Measurements from ENCODE around the genes EPG5 and ATP5F1A.

DNA sequence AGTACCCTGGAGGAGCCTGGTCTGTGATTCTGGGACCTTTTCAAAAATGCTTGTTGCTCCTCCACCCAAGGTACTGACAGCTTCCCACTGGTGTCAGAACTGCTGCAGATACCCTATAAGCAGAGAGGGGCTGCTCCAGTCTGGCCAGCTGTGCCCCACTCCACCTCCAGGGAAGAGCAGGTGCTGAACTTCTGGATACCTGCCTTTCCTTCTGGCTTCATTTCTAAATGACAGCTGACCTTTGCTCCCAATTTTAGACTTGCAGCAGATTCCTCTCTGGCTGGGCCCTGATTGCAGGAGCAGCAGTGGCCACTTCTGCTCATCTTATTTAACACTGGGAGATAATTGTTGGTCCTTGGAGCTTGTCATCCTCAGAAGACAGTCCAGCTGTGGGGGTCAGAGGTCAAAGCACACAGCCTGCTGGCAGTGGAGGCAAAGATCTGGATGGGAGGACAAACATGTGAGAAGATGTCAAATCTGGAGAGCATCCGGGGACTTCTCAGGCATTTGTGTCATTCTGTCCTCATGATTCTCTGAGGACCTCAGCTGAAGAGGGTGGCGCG, 38.9 kb downstream of the SETBP1 start:
- PRO-cap = no peak

- PRO-cap = no peak
Observed at GRCh38 chr18:44728255-44728789, 47.6 kb downstream of the SETBP1 start.

GRCh38 chr18:44731851-44732484, 51.3 kb downstream of the SETBP1 start:
- PRO-cap = no peak

DNA sequence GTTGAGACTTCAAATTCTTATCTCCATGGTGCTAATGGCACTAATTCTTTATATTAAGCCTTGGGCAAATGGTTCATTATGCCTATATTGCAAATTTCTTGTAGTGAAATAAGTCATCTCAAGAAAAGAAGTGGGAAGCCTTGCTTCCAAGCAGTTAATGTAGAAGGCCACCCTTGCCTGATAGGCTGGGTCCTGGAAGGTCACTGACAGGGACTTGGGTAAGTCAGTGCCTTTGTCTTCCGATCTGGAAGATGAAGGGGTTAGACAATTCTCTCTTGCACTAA, 103.1 kb downstream of the SETBP1 start:
- PRO-cap = no peak

DNA sequence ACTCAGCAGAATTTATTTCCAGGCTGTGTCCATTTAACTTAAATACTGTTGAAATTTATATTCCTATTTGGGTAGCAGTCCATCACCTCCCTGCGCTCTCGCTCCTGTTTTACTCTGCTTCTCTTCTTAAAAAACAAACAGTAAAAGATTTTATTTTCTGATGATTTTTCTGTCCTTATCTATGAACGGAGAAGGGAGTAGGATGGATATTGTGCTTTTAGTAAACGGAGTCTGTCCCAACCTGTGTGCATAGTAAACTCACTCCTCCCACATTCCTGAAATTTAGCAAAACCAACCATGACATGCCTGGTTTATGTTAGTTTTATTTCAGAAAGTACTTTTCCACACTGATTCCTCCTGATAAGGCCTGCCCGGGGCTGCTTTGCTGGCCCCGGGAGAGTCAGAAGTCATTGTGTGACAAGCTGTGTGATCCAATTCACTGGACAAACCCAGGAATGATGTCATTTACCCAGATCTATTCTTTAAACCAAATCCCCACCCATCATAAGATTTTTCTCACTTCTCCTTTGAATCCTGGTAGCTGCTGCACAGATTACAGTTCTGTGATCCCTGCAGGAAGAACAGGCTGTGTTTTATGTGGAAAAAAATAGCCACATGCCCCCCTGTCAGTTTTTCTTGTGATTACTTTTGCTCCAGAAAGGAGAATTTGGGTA, 109.0 kb downstream of the SETBP1 start:
- PRO-cap = bidirectional peak, plus-strand start at position 519 of the sequence, minus-strand start at position 412 of the sequence

DNA sequence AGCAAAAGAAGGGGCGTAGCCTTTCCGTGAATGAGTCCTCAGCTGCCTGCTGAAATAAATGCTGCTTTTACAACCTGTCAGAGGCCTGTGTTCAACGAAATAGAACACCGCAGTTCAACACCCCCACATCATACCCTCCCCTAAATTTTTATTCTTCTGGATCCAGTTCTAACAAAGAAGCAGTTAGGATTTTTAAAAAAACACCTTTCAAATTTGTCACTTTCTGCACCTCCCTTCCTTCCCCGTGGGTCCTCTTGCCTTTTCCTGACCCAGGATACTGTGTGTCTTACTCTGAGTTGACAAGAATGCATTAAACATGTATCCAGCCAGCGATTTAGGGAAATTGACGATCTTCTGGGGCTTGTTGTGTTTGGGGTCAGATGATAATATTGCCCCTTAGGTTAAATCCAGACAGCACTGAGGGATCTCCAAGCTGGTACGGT, 135.9 kb downstream of the SETBP1 start:
- PRO-cap = no peak

- PRO-cap = no peak
Observed at GRCh38 chr18:44917821-44918503, 237.3 kb downstream of the SETBP1 start.

DNA sequence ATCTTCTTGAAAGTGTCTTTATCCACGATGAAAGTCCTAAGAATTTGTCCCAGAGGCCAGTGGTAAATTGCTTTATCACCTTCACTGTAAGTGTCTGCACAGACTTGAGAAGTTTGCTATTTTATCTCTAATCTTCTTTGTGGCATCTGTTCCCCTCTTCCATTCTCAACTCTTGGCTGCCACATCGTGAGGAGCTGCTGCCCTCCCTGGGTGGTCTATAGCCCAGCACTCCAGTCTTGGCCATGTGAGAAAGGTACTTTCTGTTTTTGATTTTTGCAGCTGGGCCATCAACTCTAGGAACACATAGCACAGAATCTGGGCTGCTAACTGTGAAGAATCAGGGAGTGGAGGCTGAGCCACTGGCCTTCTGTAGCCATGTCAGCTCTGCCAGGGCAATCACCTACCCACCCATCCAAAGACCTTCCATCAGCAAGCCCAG, 45.5 kb downstream of the SLC14A2 start:
- PRO-cap = no peak

DNA sequence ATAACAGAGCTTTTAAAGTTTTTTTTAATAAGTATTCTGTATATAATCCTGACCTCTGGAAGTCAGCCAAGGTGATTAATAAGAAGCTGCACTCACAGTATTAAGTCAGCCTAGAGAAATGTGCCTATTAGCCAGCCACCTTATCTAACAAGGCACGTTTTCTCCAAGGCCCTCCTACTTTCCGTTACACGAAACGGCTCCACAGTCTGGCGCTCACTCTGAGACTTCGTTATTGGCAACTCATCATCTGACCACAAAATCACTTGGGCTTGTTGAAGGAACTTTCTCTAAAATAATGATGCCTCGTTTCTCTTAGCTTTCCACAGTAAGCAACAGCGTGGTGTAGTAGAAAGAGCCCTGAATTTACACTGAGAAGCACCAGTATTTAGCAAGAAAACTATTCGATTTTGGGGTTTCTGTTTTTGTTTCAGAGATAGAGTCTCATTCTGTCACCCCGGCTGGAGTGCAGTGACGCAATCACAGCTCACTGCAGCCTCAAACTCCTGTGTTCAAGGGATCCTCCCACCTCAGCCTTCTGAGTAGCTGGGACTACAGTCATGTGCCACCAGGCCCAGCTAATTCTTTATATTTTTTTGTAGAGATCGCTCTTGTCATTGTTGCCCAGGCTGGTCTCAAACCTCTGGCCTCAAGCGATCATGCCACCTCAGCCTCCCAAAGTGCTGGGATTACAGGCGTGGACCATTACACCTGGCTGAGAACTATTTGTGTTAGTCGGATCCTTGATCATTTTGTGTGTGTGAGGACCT, 53.5 kb upstream of the SLC14A1 start:
- PRO-cap = no peak

DNA sequence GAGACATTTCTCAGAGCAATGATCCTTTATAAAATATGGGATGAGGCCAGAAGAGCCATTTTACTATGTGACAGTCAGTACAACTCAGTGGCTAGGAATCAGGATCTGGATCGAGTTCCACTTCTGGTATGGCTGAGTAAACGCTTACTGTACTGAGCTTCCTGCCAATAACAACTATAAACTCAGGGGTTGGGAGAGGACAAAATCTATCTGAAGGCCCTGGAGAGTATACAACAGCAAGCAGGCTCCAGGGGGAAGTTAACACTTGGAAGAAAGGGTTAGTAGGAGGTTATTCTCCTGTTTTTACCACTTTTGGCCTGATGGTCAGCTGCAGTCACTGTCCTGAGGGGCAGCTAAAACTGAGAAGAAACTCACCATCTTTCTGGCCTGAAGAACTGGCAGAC, 22.3 kb upstream of the SIGLEC15 start:
- PRO-cap = no peak

DNA sequence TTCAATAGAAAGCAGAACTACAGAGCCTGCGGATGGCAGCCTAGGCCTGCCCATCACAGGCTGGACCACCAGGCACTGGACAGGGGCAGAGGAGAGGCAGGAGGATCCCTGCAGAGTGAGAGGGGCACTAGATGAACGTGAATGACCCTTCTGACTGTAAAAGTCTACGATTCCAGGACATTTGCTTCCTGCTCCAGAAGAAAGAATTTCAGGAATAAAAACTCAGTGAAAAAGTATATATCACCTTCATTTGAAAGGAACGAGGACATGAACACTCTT, 23.7 kb downstream of the SIGLEC15 start:
- PRO-cap = no peak

DNA sequence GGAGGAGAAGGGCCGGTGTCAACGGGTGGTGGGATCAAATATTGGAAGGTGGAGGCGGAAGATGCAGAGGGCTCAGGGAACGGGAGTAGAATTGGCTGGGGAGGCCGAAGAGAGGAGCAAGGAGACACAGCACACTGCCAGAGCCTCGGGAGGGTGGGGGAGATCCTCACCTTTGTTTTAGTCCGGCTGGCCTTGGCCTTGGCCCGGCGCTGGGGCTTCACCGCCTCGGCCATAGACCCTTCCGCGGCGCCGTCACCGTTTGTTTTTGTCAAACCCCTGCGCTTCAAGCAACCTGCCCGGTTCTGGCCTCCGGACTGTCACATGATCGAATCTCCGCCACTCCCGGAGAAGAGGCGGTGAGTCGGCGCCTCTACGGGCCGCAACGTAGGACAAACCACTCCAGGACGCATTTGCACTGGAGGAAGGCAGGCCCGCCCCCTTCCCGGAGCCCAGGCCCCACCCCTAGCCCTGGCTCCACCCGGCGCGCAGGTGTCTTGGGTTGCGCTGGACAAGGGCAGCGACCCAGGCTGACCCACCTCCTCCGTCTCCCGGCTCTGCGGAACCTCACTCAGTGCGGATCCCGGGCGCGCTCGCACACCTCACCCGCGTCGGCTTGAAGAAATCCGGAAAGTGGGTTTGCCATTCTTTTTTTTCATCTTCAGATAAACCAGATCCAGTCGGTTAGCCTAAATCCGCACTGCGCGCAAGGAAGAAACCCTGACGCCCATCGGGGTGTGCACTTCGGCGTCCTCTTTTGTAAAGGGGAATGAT, at the start of gene EPG5:
EPG5 (minus strand) TSS at position 323 of the 771 bp plus-strand sequence.
- PRO-cap = bidirectional peak, plus-strand start at position 488 of the sequence, minus-strand start at position 267 of the sequence

DNA sequence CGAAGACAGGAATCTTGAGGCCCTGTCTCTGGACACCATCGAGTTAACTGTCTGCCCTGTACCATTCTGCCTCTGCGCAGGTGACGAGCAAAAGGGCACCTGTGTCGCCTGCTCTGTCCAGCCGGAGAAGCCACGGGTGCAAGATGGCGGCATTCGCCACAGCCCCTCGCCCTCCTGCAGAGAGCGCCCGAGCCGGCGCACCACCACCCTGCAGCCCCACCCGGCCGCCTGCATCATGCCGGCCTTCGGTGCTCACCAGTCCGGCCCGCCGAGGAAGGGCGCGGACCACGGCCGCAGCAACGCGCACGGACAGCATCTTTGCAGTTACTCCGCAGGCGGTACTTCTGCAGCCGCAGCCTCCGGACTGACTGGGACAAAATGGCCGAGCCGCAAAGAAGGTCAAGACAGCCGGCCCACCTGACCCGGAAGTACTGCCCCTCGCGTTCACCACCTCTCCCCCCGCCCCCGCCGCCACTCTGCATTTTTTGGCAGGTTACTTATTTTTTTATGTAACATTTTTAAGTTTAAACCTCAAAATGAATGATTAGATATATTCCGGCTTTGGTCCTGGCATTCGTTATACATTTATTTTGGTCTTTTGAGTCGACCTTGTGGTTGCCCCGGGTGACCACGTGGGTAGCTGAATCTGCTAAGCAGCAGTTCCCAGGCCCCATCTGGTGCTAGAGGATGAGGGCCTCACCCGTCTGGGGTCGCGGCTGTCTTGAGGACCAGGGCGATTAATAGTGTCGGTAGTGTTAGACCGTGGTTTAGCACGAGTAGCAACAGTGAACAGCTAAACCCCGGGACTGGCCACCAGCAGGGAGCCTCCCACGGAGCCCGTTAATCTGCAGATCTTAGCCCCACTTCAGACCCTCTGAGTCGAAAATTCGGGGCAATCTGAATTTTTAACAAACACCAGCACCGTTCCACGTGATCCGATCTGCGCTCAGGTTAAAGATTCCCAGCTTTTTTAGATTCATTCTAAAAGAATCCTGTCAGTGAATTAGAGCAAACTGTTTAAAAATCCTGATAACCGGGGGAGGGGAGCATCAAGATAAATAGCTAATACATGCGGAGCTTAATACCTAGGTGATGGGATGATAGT, at the start of gene ATP5F1A:
ATP5F1A (minus strand) TSS at position 381 of the 1,105 bp plus-strand sequence.
- PRO-cap = bidirectional peak, plus-strand start at position 673 of the sequence, minus-strand start at position 370 of the sequence

DNA sequence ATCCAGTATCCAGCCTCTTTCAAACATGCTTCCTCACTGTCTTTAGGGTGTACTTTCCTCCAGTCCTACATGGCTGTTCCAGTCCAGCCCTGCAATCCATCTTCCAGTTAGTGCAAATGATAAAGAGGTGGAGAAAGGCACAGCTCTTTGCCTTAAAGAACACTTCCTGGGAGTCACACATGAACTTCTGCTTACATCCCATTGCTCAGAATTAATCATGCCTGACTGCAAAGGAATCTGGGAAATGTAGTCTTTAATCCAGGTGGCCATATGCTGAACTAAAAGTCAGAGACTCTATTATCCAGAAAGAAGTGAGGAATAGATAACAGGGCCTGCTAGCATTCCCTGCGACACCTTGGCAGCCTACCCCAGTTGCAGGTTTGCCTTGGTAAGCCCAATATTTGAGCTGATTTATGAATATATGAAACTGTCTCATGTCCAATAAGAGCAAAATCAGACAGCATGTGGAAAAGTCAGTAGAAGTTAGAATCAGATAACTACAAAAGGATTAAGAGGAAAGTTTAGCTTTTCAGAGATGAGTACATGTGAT, 9.2 kb upstream of the RNF165 start:
- PRO-cap = no peak

GRCh38 chr18:46334753-46335250, 984 bp downstream of the RNF165 start:
- PRO-cap = no peak

DNA sequence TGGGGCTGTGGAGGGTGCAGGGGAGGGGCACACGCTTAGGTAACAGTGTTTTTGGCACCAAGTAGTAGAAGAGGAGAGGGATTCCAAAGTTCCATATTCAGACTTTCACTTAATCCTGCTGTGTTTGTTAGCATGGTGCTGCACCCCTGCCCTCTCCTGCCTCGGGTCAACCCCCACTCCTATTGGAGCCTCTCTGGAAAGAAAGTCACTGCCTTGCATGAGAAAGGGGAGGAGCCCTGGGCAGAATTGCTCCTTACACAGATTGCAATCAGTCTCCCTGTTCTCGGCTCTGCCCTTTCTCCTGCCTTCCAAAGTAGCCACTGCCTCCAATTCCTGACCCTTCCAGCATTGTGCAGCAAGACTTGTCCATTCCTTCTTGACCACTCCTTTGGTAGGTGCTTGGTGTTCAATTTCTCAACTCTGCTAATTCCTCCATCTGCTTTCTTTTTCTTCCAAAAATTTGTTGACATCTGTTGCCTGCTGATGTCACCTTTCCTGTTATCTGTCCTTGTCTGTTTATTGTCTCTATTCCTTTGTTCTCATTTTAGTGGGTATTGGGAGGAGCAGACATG, 97.8 kb downstream of the RNF165 start:
- PRO-cap = no peak

DNA sequence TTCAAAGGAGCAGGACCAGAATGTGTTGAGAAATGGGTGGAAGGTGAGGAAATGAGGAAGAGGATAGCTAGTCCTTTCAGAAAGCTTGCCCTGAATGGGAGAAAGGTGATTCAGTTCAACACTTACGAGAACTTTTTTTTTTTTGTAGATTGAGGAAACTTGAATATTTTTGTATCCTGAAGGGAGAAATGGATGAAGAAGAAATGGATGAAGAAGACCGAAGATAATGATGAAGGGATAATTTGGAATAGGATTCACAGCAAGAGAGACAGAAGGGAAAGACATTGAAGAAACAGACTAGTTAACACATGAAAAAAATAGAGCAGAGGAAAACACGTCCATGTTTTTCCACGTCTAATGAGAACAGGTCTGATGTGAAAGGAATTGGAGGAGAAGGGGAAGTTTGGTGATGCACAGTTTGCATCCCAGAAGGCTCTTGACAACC, 28.5 kb downstream of the KATNAL2 start:
- PRO-cap = no peak

DNA sequence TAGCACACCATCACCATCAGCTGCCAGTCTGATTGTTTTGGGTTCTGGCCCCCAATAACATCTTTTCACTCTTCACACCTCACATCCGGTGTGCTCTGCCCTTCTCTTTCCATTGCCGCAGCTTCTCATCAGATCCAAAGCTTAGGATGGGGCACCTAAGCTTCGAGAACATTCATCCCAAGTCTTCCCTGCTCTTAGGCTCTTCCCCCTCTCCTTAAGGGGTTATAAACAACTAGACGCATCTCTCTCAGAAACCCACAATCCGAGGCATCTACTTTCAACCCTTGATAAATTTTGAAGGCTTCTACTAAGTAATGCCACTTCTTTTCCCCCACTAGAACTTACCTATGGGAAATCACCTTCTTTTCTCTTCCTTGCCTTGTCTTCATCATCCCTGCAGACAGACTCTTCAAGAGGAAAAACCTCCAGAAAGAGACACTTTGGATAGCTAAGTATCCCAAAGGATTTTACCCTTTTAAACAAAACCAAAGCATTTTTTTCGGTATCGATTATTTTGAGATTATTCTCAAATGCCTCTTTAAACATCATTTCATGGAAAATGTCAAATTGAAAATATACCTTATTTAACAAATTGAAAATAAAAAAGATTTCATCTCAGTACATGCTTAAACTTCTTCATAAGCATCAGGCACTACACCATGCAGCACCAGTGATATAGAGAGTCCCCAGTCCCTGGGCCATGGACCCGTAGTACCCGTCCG, 48.5 kb downstream of the HDHD2 start:
- PRO-cap = no peak

GRCh38 chr18:47260895-47261444, 9.5 kb upstream of the SKOR2 start:
- PRO-cap = no peak

GRCh38 chr18:47716598-47717166, 213.8 kb downstream of the SMAD2 start:
- PRO-cap = no peak

Data from cardiac septum (tissue), 1 donor.